Placental epithelial cell (primary cell): ENCODE data around the genes AMY1C, SLC25A24 and NBPF6.

GRCh38 chr1:101243487-101244173 lies 6.8 kb downstream of the S1PR1 start:
- CAGE, long polyA plus RNA: no peak

DNA sequence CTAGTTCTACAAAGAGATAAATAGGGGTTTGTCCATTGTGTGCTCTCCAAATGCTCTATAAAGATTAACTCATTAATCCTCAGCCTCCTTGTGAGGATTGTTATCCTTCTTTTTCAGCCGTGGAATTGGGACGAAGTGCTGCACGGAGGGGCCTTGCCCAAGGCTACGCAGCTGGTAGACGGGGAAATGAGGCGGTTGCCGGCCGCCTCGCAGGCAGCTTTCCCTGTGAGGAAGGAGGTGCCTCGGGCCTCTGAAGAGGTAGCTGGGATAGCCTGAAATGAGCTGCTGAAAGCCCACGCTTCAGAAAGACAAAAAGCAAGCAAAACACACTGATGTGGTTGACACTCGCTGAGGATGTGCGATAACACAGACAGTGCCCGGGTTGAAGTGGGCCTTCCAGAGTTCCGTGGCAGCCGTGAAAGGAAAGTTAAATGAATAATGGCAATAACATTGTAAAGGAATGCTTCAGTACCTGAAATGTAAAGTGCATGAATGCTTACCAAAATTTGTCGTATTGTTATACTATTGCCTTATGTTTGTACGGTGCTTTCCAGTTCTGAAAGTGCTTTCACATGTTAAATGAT lies 47.2 kb downstream of the S1PR1 start:
- CAGE, long polyA plus RNA: no peak

GRCh38 chr1:101371128-101371675 lies 134.4 kb downstream of the S1PR1 start:
- CAGE, long polyA plus RNA: no peak

- CAGE, long polyA plus RNA: no peak
These were observed at the start of gene AMY1C for GRCh38 chr1:103749715-103750003. TSS of gene AMY1C (plus strand) at chr1:103749898.

- CAGE, long polyA plus RNA: no peak
These were observed 323.1 kb downstream of the AMY1C start for GRCh38 chr1:104072904-104073126.

GRCh38 chr1:104407731-104408053 lies 658.0 kb downstream of the AMY1C start:
- CAGE, long polyA plus RNA: no peak

DNA sequence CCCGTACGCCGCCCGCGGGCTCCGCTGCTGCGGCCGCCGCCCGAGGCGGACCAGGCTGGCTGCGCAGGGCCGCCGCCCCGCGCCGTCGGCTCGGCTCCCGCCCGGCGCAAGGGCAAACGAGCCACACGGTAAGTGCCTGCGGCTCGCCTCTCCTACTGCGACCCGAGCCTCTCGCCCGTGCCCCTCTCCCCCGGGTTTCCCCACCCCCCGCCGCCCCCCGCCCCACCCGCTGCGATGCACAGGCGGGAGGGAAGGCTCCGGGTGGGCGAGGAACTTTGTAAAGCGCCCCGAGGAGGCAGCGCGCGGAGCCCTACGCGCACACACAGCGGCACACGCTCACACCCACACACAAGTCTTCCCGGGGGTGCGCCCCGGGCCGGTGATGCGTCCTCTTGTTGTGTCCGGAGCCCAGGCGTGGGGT lies 503 bp downstream of the NTNG1 start:
- CAGE, long polyA plus RNA: no peak

- CAGE, long polyA plus RNA: no peak
These were observed 186.1 kb downstream of the NTNG1 start for GRCh38 chr1:107326792-107327555.

GRCh38 chr1:107686356-107686636 lies 278.7 kb downstream of the VAV3 start:
- CAGE, long polyA plus RNA: no peak

DNA sequence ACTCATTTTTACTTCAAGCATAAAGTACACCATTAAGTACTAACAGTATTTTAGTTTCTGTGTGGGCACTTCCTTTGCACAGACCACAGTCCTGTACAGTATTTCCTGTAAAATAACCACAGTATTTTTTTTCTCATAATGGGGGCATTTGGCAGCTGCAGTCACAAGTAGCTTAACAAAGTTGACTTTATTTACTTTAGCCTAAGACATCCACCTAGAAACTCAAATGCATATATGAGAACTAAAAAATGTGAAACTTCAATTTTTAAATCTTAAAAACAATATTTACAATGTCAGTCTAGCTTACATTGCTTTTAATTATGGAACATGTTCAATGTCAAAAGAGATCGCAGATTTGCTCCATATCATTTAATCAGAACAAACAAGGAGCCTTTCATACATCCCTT lies 135.5 kb downstream of the VAV3 start:
- CAGE, long polyA plus RNA: no peak

DNA sequence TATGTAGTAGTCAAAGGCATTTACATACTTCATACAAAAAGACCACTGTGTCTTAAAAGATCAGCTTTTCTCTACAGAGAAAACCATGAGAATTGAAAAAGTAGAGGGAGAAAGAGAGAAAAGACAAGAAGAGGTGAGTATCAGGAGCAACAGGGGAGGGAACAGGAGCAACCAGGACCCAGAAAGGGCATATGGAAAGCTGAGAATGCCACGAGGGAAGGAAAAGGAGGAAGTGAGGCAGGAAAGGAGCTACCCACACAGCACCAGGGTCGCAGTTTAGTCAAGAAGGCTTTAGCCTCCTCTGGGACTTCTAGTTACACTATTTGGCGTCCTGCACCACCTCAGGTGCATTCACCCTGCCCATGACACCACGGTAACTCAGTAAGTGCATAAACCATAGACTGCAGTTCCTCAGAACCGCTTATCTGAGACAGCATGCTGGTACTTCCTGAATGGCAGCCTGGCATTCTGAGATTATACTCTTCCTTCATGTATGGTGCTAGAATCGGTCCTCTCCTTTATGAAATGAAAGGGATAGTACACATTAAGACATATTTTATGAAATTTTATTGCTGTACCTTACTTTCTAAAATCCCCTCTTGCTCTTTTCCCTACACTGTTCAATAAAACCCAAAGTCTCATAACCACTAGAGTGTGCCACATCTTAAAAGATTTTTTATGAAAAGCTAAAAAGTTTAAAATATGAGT lies 67.5 kb downstream of the VAV3 start:
- CAGE, long polyA plus RNA: no peak

DNA sequence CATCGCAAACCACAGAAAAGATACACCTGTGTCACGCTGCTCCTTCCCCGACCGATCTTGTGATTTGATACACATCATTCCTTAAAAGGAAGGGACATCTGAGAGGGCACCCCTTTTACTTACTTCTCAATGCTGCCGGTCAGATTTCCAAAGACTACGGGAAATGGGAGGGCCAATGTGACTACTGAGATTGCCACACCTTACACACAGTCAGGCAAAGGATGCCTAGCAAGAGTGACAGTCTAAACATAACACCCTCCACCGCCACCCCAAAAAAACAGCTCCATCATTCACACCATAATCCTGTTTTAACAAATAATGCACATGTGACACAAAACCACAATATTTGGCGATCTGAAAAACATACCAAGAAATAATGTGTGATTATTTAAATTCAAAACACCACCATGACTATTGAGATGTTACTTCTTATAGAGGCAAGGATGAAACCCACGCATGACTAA lies 28.1 kb downstream of the VAV3 start:
- CAGE, long polyA plus RNA: no peak

GRCh38 chr1:108038908-108039328 lies 73.9 kb upstream of the VAV3 start:
- CAGE, long polyA plus RNA: no peak

DNA sequence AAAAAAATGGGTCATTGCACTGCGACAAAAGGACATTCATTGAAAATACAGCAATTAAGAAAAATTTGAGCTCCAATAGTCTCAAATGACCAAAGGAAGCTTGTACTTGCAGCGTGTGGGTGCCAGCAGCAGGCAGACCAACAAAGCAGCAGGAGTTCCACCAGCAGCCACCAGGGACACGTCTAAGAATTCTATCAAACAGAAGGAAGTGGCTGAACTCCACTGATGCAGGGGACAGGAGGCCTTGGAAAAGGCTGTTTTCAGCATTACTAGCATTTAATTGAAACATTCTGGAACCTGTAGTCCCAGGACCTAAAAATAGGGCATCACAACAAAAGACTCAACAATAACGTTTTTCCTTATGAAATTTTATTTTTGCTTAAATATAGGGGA lies 84.6 kb upstream of the VAV3 start:
- CAGE, long polyA plus RNA: no peak

DNA sequence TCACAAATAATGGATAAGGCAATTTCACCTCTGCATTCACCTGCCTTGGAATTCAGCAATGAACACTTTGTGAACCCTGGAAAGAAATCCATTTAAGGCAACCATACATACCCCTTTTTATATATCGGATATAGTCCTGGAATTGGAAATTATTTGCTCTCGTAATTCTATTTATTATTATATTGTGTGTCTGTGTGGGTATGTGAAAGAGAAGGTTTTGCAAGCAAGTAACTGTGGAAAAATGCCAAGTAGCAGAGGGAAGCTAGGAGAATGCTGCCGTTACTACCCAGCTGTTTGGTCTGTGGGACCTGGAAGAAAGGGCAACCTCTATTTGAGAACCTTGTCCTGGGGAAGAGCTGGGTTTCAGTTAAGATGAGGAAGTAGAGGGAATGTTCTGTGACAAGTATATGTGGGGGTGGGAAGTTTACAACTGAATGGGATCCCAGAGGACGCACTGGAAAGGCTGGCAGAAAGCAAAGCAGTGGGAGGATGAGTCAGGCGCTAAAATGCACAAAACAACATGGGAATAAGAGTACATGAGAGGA lies 88.2 kb upstream of the VAV3 start:
- CAGE, long polyA plus RNA: no peak

DNA sequence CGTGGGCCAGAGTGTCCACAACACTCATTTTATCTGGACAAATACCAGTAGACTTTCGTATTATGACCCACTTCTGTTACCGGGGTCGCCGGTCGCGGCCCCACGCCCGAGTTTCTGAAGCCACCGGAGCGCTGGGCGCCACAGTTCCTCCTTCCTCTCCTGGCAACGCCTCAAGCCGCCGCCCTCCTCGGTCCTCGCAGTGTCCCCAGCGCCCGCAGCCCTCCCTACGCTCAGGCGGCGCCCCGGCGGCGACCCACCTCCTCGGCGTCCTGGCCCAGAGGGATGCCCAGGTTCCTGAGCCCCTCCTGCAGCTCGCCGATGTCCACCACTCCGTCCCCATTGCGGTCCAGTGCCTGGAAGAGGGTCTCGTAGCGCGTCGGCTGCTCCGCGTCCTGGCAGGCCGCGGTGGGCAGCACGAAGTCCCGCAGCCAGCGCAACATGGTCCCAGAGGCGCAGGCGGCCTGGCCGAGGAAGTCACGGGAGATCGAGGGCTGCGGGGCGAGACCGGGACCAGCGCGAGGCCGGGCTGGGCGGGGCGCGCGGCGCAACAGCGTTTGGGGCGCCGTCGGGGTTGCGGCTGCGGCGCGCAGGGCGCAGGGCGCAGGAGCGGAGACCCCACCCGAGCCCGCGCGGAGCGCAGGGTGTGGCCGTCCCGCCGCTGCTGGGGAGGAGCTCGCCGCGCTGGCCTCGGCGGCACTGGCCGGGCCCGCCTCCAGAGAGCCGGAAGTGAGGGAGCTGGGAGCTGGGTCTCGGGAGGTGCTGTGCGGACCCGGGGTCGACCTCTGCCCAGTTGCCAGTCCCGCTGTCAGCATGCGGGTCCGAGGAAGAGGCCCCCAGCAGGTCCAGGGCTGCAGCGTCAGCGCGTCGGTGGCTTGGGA lies at the start of gene SLC25A24:
Gene SLC25A24 (minus strand): TSS at position 645 of the 878 bp plus-strand sequence.
- CAGE, long polyA plus RNA: no peak

DNA sequence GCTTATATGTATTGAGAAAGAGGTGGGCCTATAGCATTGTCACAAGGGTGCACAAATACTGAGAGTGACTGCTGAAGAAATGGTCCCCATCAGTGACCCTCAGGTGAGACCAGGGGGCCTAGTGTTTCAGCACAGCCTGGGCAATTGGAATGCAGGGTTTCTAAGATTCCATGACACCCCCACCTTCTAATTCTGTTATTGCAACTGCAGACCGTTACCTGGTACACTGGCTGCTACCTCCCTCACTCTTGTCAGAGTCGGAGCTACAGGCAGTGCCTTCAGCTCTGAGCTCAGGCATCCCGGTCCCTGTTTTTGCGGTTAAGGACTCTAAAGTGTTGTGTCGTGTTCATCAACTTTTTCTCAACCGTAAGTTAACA lies at the start of gene NBPF6:
Gene NBPF6 (plus strand): TSS at position 245 of the 377 bp plus-strand sequence.
- CAGE, long polyA plus RNA: no peak

DNA sequence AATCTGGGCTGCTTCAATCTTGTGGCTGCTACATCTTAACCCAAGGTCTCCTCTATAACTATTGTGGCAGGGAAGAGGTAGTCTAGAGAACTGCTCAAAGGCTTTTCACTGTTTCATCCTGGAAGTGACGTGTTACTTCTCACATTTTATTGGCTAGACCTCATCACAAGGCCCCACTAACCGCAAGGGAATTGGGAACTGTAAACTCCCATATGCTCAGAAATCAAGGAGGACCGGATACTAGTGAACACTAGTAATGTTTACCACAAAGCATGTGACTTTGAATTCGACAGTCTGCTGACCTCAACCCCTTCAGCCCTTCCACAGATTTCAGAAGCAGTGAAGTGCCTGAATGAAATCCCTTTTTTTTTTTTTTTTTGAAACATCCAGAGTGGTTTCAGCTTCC lies 3.4 kb upstream of the EEIG2 start:
- CAGE, long polyA plus RNA: no peak

- CAGE, long polyA plus RNA: no peak
These were observed 30.5 kb downstream of the EEIG2 start for GRCh38 chr1:108590251-108590907.

- CAGE, long polyA plus RNA: no peak
These were observed 460 bp upstream of the PRPF38B start for GRCh38 chr1:108691617-108692083.